Epidermal melanocyte (primary cell): ENCODE results near the gene TMEM114.

- RRBS: no CpG with 5 or more reads among the region's 26 CpGs
These were observed 43.0 kb downstream of the UBN1 start for GRCh38 chr16:4890076-4890917.

DNA sequence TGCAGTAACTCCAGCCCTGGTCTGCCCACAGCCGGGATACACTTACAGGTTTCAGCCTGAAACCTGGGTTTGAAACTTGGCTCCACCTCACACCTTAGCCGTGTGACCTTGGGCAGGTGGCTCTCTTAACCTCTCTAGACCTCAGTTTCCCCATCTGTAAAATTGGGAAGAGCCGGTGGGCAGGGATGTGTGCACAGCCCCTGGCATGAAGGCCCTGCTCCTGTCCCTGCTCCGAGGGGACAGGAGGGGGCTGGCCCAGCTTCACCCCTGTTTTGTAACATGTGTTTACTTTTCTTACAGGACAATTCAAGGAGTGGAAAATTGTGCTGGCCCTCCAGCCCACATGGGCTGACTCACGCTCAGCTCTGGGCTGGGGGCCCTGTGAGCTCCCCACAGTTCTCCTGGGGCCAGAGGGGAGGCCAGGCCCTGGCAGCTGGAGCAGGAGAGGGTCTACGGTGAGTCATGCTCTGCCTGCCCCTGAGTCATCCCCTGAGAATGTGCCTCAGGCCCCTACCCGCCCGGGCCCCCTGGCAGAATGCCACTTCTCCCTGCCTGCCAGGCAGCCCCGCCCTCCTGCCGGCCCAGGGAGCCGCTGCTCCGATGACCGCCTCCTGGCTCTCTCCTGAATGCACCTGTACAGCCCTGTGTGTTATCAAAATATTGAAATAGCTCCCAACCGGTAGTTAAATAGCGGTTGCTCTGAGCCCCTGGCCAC is 7.7 kb upstream of the PPL start:
- RRBS: 26% methylated on average over 7 of the region's 15 CpGs

- RRBS: no CpG with 5 or more reads among the region's 10 CpGs
These were observed 431 bp downstream of the C16orf89 start for GRCh38 chr16:5065268-5065781.

DNA sequence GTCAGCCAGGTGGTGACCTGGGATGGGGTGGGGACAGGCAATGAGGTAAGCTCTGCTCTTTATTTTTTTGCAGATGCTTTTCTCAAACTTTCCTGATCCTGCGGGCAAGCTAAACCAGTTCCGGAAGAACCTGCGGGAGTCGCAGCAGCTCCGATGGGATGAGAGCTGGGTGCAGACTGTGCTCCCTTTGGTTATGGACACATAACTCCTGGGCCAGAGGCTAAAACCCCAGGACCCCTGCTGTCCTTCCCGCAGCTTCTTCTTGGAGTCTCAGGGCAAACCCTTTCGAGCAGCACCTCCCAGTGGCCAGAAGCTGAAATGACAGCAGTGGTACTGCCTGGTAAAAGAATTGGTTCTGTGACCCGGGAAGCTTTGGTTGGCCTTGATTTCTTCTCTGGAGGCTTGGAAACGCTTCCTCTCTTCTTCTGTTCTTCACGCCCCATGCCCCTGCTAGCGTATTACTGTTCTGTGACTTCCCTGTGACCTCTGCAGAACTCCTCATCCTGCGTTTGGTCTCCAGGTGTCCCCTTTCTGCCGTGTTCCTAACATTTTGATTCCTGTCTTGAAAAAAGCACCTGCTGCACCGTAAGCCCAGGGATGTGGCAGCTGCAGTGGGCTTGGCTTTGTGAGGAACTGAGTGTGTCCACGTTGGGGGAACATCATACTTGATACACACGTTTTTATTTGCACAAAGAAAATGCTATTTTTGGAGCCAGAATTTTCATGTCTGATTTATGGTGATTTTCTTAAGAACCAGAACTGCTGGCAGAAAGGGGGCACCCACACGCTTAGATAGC is 12.7 kb downstream of the EEF2KMT start:
- RRBS: no CpG with 5 or more reads among the region's 17 CpGs

- RRBS: no CpG with 5 or more reads among the region's 3 CpGs
These were observed 529.2 kb downstream of the RBFOX1 start for GRCh38 chr16:6548046-6548422.

DNA sequence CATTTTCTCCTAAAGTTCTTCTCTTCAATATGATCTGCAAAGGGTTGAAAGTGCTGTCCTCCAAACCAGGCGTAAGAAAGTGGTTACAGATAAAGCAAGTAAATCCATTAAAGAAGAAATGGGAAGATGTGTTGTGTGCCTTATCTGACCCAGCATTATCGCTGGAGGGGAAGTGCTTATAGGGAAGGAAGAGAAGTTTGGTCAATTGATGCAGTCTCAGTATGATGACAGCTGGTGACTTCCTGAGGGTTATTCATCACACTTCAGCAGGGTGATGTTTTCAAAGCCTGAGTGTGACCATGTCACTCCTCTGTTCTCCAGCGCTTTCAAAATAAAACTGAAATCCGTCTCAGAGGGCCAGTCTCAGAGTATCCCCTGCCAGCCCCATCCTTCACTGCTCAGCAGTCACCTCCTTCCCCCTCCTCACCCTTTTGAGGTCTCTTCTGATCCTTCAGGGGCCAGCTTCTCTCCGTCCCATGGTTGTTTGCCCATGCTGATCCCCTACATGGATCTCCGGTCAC is 808.5 kb downstream of the RBFOX1 start:
- RRBS: no CpG with 5 or more reads among the region's 6 CpGs

DNA sequence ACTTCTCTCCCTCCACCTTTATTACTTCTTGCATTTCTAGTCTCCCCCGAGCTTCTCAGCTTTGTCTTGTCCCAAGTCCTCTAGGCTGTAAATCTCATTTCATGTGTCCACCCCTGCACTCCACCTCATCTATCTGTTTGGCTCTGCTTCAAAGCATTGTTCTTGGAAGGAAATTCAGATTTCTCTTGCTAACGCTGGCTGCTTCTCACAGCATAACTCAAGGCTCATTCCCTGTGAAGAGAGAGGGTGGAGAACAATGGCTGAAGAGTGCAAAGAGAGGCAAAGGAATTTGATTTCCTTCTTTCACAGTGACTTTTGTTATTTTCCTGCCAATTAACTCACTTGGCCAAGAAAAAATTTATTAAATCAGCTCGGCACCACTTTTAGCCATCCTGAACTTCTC is 476.5 kb downstream of the TMEM114 start:
- RRBS: no CpG with 5 or more reads among the region's 3 CpGs

- RRBS: no CpG with 5 or more reads among the region's 24 CpGs
These were observed at the start of gene TMEM114 for GRCh38 chr16:8590115-8590668. Gene TMEM114, minus strand, starts transcription at chr16:8590511.

DNA sequence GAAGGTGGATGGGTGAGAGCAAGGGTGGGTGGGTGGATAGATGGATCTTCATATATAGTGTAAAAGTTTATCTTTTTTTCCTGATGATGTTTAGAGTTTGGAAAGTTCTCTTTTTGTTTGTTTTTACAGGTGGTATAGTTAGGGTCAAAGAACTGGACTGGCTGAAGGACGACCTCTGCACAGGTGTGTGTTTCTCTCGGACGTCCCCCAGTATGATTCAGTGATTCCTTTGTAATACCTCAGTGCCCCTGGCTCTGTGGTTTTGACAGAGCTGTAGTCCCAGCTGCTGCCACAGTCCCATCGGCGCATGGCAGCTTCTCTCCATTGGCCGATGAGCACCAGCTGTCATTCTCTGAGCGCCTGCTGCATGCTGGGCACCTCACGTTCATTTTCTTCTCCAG is 19.5 kb downstream of the METTL22 start:
- RRBS: no CpG with 5 or more reads among the region's 8 CpGs

DNA sequence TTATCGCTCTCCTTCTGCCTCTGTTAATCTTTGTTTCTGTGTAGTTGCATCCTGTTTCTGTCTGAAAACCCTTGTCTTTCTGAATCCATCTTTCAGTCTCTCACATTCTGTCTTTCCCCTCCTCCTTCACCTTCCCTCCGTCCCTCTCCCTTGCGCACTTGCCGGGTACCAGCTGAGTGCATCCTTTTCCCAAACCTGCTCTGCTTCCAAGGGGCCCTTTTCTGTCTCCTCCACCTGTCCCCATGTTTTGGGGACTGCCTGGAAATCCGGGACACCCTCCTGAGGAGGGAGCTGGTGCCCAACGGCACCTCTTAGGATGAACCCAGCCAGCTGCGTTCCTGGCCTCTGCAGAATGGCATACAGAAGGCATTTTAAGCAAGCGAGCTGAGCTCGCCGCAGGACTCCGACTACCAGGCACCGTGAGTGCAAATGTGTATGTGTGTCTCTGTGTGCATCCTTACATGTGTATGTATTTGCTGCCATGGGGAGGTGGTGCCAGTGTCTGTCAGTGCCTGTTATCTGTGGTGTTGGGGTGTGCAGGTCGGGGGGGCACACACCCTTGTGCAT is 39.1 kb downstream of the ABAT start:
- RRBS: 16% methylated on average over 2 of the region's 13 CpGs

- RRBS: no CpG with 5 or more reads among the region's 10 CpGs
These were observed 55.5 kb downstream of the TMEM186 start for GRCh38 chr16:8741795-8742455.

- RRBS: no CpG with 5 or more reads among the region's 14 CpGs
These were observed 496 bp downstream of the PMM2 start for GRCh38 chr16:8798012-8798657.

- RRBS: 32% methylated on average over 4 of the region's 27 CpGs
These were observed 864 bp upstream of the CARHSP1 start for GRCh38 chr16:8869636-8870104.

GRCh38 chr16:8871082-8871423 is 2.2 kb upstream of the CARHSP1 start:
- RRBS: no CpG with 5 or more reads among the region's 5 CpGs

- RRBS: 10% methylated on average over 5 of the region's 20 CpGs
These were observed 4.1 kb downstream of the LITAFD start for GRCh38 chr16:8886082-8886838.

DNA sequence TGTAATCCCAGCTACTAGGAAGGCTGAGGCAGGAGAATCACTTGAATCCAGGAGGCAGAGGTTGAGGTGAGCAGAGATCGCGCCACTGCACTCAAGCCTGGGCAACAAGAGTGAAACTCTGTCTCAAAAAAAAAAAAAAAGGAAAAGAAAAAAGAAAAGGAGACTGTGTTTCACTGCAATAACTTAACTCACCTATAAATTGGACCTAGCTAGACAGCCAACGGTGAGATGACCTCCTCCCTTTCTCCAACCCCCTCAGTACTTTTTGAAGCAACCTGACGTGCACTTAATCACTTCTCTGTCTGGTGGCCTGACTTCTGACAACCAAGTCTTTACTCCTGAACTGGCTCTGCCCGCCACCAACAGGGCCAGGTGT is 21.6 kb downstream of the LITAFD start:
- RRBS: no CpG with 5 or more reads among the region's 5 CpGs

- RRBS: no CpG with 5 or more reads among the region's 8 CpGs
These were observed 17.2 kb downstream of the USP7 start for GRCh38 chr16:8946408-8946908.

GRCh38 chr16:8951892-8952267 is 11.8 kb downstream of the USP7 start:
- RRBS: no CpG with 5 or more reads among the region's 6 CpGs

GRCh38 chr16:8962075-8963098 is 1.3 kb downstream of the USP7 start:
- RRBS: 4% methylated on average over 13 of the region's 75 CpGs

- RRBS: no CpG with 5 or more reads among the region's 8 CpGs
These were observed 43.9 kb upstream of the HAPSTR1 start for GRCh38 chr16:9047382-9048204.